K562 (cell line): ENCODE measurements around a stretch of chr3.

GRCh38 chr3:71066690-71067491 is 516.6 kb downstream of the FOXP1 start:
- RAMPAGE, long total RNA, result no peak
- RRBS, result no CpG with 5 or more reads among the region's 4 CpGs
PRO-cap:
- standard, result no peak
- CoPRO, capped RNA only, 2 experiments, result no peak in any of the 2 experiments
- CoPRO, capped and uncapped RNA, 2 experiments, result no peak in any of the 2 experiments
- CoPRO, uncapped RNA only, 2 experiments, result no peak in any of the 2 experiments
CAGE:
- cytosol, long polyA plus RNA, result no peak
- long polyA plus RNA, result no peak
- nucleolus, long total RNA, result no peak
- nucleus, long polyA plus RNA, result no peak

DNA sequence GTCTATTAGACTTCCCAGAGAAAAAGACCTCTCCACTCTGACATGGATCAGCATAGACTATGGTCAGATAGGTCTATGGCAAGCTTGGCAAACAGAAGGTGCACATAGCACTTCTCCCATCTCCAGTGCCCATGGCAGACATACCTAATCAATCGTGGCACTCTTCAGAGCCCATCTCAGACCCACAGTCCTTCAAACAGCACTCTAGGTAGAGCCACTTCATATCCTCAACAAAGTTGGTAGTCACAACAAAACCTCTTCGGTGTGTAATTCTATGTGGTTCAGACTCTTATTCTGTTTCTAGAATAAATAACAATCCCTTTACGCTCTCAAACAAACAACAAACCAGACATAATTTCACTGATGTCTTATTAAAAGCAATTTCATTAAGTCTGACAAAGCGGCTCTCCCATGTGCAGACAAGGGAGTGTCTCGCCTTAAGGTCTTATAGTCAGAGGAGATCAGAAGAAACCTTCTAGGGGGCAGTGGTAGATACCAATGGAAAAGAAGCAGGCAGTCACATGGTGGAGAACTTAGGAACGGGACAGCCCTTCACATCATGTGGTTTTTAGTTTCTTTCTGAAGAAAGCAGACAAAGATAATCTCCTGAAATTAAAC is 483.4 kb downstream of the FOXP1 start:
- RAMPAGE, long total RNA, result no peak
- RRBS, result no CpG with 5 or more reads among the region's 6 CpGs
PRO-cap:
- standard, result no peak
- CoPRO, capped RNA only, 2 experiments, result no peak in any of the 2 experiments
- CoPRO, capped and uncapped RNA, 2 experiments, result no peak in any of the 2 experiments
- CoPRO, uncapped RNA only, 2 experiments, result no peak in any of the 2 experiments
CAGE:
- cytosol, long polyA plus RNA, result no peak
- long polyA plus RNA, result no peak
- nucleolus, long total RNA, result no peak
- nucleus, long polyA plus RNA, result no peak

- RAMPAGE, long total RNA, result no peak
- RRBS, result no CpG with 5 or more reads among the region's 6 CpGs
PRO-cap:
- standard, result unidirectional peak, plus-strand start at chr3:71129081
- CoPRO, capped RNA only, 2 experiments, result no peak in any of the 2 experiments
- CoPRO, capped and uncapped RNA, 2 experiments, result no peak in any of the 2 experiments
- CoPRO, uncapped RNA only, 2 experiments, result no peak in any of the 2 experiments
CAGE:
- cytosol, long polyA plus RNA, result no peak
- long polyA plus RNA, result no peak
- nucleolus, long total RNA, result no peak
- nucleus, long polyA plus RNA, result no peak
These were observed 454.6 kb downstream of the FOXP1 start for GRCh38 chr3:71128822-71129457.

GRCh38 chr3:71208700-71209320 is 374.7 kb downstream of the FOXP1 start:
- RAMPAGE, long total RNA, result no peak
- RRBS, result no CpG with 5 or more reads among the region's 4 CpGs
PRO-cap:
- standard, result no peak
- CoPRO, capped RNA only, 2 experiments, result no peak in any of the 2 experiments
- CoPRO, capped and uncapped RNA, 2 experiments, result no peak in any of the 2 experiments
- CoPRO, uncapped RNA only, 2 experiments, result no peak in any of the 2 experiments
CAGE:
- cytosol, long polyA plus RNA, result no peak
- long polyA plus RNA, result no peak
- nucleolus, long total RNA, result no peak
- nucleus, long polyA plus RNA, result no peak

DNA sequence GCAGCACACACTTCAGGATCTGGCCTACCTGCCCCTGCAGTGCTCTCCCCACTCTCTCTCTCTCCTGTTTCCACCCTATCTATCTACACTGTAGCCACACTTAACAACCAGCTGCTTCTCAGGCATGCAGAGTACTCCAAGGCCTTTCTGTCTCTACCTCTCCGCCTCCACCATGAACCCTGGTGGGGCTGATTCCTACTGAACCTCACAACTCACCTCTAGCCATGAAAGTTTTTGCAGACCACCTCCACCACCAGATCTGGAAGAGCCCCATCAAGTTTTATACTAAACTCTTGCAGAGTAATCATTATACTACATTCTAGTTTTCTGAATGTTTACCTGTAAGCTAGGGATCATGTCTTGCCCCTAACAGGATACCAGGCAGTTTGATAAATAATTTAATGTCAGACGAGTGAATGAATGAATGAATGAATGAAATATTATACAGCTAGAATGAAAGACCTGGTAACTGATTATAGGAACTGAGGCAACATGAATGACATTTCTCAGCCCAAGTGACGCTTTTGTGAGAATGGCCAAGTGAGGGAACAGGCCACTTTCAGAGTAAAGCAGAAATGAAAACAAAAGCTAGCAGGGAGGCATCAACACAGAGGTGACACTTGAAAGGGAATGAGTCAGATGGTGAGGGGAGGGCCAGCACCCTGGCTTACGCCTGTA is 363.6 kb downstream of the FOXP1 start:
- RAMPAGE, long total RNA, result no peak
- RRBS, result no CpG with 5 or more reads among the region's 4 CpGs
PRO-cap:
- standard, result no peak
- CoPRO, capped RNA only, 2 experiments, result no peak in any of the 2 experiments
- CoPRO, capped and uncapped RNA, 2 experiments, result no peak in any of the 2 experiments
- CoPRO, uncapped RNA only, 2 experiments, result no peak in any of the 2 experiments
CAGE:
- cytosol, long polyA plus RNA, result no peak
- long polyA plus RNA, result no peak
- nucleolus, long total RNA, result no peak
- nucleus, long polyA plus RNA, result no peak

- RAMPAGE, long total RNA, result no peak
- RRBS, result no CpG with 5 or more reads among the region's 4 CpGs
PRO-cap:
- standard, result no peak
- CoPRO, capped RNA only, 2 experiments, result no peak in any of the 2 experiments
- CoPRO, capped and uncapped RNA, 2 experiments, result no peak in any of the 2 experiments
- CoPRO, uncapped RNA only, 2 experiments, result no peak in any of the 2 experiments
CAGE:
- cytosol, long polyA plus RNA, result no peak
- long polyA plus RNA, result no peak
- nucleolus, long total RNA, result no peak
- nucleus, long polyA plus RNA, result no peak
These were observed 329.3 kb downstream of the FOXP1 start for GRCh38 chr3:71254079-71254786.

DNA sequence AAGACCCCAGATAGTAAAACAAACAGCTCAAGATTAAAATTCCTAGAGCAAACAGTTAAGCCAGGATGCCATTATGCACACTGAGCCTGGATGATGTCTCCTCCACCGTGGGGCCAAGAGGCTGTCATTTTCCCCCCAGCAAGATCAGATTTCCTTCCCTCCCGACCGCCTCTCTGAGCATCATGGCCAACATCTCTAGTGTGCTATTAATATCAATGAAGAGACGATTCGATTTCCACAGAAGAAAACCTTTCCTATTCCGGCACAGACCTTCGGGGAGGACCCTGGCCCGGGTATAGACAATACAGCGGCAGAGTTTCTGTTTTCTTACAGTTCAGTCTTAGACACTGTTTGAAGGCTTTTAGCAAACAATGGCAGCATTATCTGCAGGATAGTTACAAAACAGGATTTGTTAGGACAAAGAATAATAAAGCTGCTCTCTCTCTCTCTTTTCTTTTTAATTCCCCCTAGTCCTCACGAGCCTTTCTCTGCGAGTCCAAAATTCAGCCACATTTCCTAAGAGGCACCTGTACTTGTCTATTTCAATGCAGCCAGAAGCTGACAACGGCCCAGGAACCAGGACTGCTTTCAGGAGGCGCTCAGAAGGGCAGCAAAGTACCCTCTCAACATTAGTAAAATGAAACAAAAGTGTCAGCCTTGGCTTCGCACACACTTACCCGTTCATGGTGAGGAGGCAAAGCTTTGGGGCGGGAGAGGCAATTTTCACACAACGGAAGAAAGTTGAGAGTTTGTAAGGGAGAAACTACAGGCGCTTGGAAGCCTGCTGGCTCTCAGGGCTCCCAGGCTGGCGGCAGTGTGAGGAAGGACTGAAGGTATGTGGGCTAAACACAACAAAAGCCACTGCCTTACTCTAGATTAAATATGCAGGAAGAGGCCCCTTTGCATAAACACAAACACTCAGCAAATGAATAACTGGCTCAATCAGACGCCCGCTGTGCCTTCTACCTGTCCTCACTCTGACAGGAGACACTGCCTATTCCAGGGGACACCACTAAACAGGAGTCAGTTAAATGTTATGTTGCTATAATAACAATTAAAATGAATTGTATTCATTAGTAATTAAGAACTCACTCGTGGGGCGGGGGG is 278.0 kb downstream of the FOXP1 start:
- RAMPAGE, long total RNA, result no peak
- RRBS, result no CpG with 5 or more reads among the region's 23 CpGs
PRO-cap:
- standard, result no peak
- CoPRO, capped RNA only, 2 experiments, result no peak in any of the 2 experiments
- CoPRO, capped and uncapped RNA, 2 experiments, result no peak in any of the 2 experiments
- CoPRO, uncapped RNA only, 2 experiments, result no peak in any of the 2 experiments
CAGE:
- cytosol, long polyA plus RNA, result no peak
- long polyA plus RNA, result no peak
- nucleolus, long total RNA, result no peak
- nucleus, long polyA plus RNA, result no peak

GRCh38 chr3:71372291-71372810 is 211.2 kb downstream of the FOXP1 start:
- RAMPAGE, long total RNA, result no peak
- RRBS, result no CpG with 5 or more reads among the region's 8 CpGs
PRO-cap:
- standard, result no peak
- CoPRO, capped RNA only, 2 experiments, result no peak in any of the 2 experiments
- CoPRO, capped and uncapped RNA, 2 experiments, result no peak in any of the 2 experiments
- CoPRO, uncapped RNA only, 2 experiments, result no peak in any of the 2 experiments
CAGE:
- cytosol, long polyA plus RNA, result no peak
- long polyA plus RNA, result no peak
- nucleolus, long total RNA, result no peak
- nucleus, long polyA plus RNA, result no peak

- RAMPAGE, long total RNA, result no peak
- RRBS, result no CpG with 5 or more reads among the region's 11 CpGs
PRO-cap:
- standard, result no peak
- CoPRO, capped RNA only, 2 experiments, result no peak in any of the 2 experiments
- CoPRO, capped and uncapped RNA, 2 experiments, result no peak in any of the 2 experiments
- CoPRO, uncapped RNA only, 2 experiments, result no peak in any of the 2 experiments
CAGE:
- cytosol, long polyA plus RNA, result no peak
- long polyA plus RNA, result no peak
- nucleolus, long total RNA, result no peak
- nucleus, long polyA plus RNA, result no peak
These were observed 192.0 kb downstream of the FOXP1 start for GRCh38 chr3:71391209-71392195.

DNA sequence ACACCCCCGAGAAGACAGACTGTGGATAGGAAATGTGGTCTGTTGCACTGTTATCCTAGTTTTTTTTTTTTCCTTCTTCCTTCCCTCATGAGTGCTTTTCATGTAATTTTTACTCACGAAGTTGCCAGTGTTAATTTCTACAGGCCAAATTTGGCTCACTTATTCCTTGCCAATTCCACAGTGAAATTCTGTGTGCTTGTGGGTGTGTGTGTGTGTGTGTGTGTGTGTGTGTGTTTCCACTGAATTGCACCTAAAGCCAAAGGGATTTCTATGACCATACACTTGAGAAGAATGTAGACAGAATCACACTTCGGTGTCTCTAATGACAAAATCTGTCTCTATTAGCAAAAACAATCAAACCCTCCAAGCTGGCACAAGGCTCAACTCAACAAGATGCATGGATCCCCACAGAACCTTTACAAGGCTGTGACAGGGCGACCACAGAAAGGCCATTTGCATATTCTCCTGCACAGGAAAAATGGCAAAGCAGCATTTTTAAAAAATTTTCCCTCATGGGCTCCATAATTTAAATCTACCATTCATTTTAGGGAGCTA is 165.5 kb downstream of the FOXP1 start:
- RAMPAGE, long total RNA, result no peak
- RRBS, result no CpG with 5 or more reads among the region's 4 CpGs
PRO-cap:
- standard, result no peak
- CoPRO, capped RNA only, 2 experiments, result no peak in any of the 2 experiments
- CoPRO, capped and uncapped RNA, 2 experiments, result no peak in any of the 2 experiments
- CoPRO, uncapped RNA only, 2 experiments, result no peak in any of the 2 experiments
CAGE:
- cytosol, long polyA plus RNA, result no peak
- long polyA plus RNA, result no peak
- nucleolus, long total RNA, result no peak
- nucleus, long polyA plus RNA, result no peak

DNA sequence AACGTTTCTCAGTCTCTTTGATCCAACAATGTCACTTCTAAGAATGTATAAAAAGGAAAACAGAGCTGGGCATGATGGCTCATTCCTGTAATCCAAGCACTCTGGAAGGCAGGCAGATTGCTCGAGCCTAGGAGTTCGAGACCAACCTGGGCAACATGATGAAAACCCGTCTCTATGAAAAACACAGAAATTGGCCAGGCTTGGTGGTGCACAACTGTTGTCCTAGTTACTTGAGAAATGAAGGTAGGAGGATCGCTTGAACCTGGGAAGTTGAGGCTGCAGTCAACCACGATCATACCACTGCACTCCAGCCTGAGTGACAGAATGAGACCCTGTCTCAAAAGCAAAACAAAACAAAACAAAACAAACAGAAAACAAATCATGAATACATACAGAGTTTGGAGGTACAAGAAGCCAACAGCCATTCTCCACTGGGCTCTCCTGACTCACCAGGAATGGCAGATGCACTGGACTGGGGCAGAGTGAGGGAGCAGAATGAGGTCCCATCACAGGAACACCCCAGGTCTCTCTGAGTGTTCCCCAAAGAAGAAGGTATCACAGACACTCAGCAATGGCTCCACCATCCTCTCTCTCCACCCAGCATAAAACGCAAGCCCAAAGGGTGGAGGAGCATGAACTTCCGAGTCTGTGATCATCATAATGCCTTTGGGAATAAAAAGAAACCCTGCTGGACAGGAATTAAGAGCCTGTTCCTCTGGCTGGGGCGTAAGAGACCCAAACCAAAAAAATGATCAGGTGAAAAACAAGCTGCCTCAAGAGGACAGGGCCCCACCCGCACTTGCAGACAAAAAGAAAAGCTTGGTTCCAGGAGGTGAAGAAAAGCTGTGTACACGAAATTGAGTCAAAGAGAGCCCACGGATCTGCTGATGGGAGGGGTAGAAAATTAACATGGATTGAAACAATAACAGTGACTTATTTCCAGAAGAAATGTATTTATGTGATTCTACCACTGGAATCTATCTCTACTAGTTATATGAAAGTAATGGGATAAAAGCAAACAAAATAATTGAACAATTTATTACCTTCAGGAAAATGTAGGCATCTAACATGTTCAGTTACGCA is 146.1 kb downstream of the FOXP1 start:
- RAMPAGE, long total RNA, result no peak
- RRBS, result no CpG with 5 or more reads among the region's 13 CpGs
PRO-cap:
- standard, result no peak
- CoPRO, capped RNA only, 2 experiments, result no peak in any of the 2 experiments
- CoPRO, capped and uncapped RNA, 2 experiments, result no peak in any of the 2 experiments
- CoPRO, uncapped RNA only, 2 experiments, result no peak in any of the 2 experiments
CAGE:
- cytosol, long polyA plus RNA, result no peak
- long polyA plus RNA, result no peak
- nucleolus, long total RNA, result no peak
- nucleus, long polyA plus RNA, result no peak

- RAMPAGE, long total RNA, result no peak
- RRBS, result no CpG with 5 or more reads among the region's 6 CpGs
PRO-cap:
- standard, result no peak
- CoPRO, capped RNA only, 2 experiments, result no peak in any of the 2 experiments
- CoPRO, capped and uncapped RNA, 2 experiments, result no peak in any of the 2 experiments
- CoPRO, uncapped RNA only, 2 experiments, result no peak in any of the 2 experiments
CAGE:
- cytosol, long polyA plus RNA, result no peak
- long polyA plus RNA, result no peak
- nucleolus, long total RNA, result no peak
- nucleus, long polyA plus RNA, result no peak
These were observed 118.3 kb downstream of the FOXP1 start for GRCh38 chr3:71465255-71465662.

DNA sequence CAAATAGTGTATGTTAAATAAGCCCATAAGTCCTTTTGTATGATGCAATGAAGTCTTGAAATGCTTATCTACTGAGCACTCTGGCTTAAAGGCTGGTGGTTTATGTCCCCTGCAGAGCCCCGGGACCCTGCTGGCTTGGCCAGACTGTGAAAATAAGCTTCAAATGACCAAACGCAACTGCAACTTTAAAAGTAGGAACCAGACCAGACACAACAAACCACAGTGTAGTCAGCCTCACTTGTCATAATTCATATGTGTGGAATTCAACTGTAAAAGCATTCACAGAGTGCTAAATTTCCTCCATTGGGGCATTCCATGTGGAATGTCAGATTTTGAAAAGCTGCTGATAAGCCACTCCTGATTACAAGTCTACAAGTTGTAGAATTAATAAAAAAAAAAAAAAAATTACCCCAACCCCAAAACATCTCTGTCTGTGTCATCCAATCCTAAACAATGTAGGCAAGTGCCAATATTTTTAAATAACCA is 72.4 kb downstream of the FOXP1 start:
- RAMPAGE, long total RNA, result no peak
- RRBS, result no CpG with 5 or more reads among the region's 2 CpGs
PRO-cap:
- standard, result no peak
- CoPRO, capped RNA only, 2 experiments, result no peak in any of the 2 experiments
- CoPRO, capped and uncapped RNA, 2 experiments, result no peak in any of the 2 experiments
- CoPRO, uncapped RNA only, 2 experiments, result no peak in any of the 2 experiments
CAGE:
- cytosol, long polyA plus RNA, result no peak
- long polyA plus RNA, result no peak
- nucleolus, long total RNA, result no peak
- nucleus, long polyA plus RNA, result no peak

DNA sequence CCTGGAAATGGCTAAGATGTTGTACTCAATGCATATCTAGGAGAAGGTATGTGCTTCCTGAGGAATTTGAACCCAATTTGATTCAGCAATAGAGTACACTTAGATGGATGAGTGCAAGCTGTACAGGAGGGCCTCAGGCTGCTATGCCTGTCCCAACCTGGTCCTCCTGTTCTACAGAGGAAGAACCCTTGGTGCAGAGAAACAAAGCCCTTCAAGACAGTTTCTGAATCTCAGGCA is 15.4 kb downstream of the FOXP1 start:
- RAMPAGE, long total RNA, result no peak
PRO-cap:
- standard, result no peak
- CoPRO, capped RNA only, 2 experiments, result no peak in any of the 2 experiments
- CoPRO, capped and uncapped RNA, 2 experiments, result no peak in any of the 2 experiments
- CoPRO, uncapped RNA only, 2 experiments, result no peak in any of the 2 experiments
CAGE:
- cytosol, long polyA plus RNA, result no peak
- long polyA plus RNA, result no peak
- nucleolus, long total RNA, result no peak
- nucleus, long polyA plus RNA, result no peak

DNA sequence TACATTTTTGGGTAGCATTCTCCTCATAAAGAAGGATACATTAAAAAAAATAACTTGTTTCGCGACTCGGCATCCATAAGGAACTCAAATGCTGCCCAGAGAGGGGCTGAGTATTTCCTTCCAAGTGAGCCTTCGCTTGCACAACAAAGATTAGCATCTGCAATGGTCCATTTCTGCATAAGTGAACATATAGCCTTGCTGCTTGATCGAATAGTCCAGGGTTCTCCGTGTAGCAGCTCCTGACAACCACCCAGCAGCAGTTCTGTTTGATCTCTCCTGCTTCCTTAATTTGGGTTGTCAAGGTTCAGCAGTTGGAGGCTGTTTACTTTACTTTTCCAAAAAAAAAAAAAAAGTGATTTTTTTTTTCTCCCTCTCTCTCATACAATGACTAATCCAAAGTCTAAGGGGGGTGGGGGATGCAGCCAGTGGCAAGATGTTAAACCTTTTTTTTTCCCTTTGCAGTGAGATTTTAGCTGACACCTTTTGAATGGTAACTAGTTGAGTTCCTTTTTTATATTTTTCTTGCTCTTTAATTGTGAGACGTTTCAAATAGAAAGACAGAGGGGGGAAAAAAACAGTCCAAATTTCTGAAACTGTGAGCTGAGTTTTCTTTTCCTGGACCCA is 3.6 kb downstream of the FOXP1 start:
- RAMPAGE, long total RNA, result no peak
- RRBS, result no CpG with 5 or more reads among the region's 7 CpGs
PRO-cap:
- standard, result bidirectional peak, plus-strand start at position 218 of the sequence, minus-strand start at position 77 of the sequence
- CoPRO, capped RNA only, 2 experiments, result peak in 1 of 2 experiments; most common plus-strand start position 465 of the sequence (in 1); most common minus-strand start position 278 of the sequence (in 1)
- CoPRO, capped and uncapped RNA, 2 experiments, result no peak in any of the 2 experiments
- CoPRO, uncapped RNA only, 2 experiments, result no peak in any of the 2 experiments
CAGE:
- cytosol, long polyA plus RNA, result no peak
- long polyA plus RNA, result no peak
- nucleolus, long total RNA, result no peak
- nucleus, long polyA plus RNA, result no peak

- RAMPAGE, long total RNA, result no peak
- RRBS, result no CpG with 5 or more reads among the region's 10 CpGs
PRO-cap:
- standard, result no peak
- CoPRO, capped RNA only, 2 experiments, result no peak in any of the 2 experiments
- CoPRO, capped and uncapped RNA, 2 experiments, result no peak in any of the 2 experiments
- CoPRO, uncapped RNA only, 2 experiments, result no peak in any of the 2 experiments
CAGE:
- cytosol, long polyA plus RNA, result no peak
- long polyA plus RNA, result no peak
- nucleolus, long total RNA, result no peak
- nucleus, long polyA plus RNA, result no peak
These were observed 1.5 kb downstream of the GPR27 start for GRCh38 chr3:71755224-71755557.

GRCh38 chr3:72099975-72101236 is 315.5 kb upstream of the PROK2 start:
- RAMPAGE, long total RNA, result no peak
- RRBS, result 29% methylated on average over 3 of the region's 43 CpGs
PRO-cap:
- standard, result no peak
- CoPRO, capped RNA only, 2 experiments, result no peak in any of the 2 experiments
- CoPRO, capped and uncapped RNA, 2 experiments, result no peak in any of the 2 experiments
- CoPRO, uncapped RNA only, 2 experiments, result no peak in any of the 2 experiments
CAGE:
- cytosol, long polyA plus RNA, result no peak
- long polyA plus RNA, result no peak
- nucleolus, long total RNA, result no peak
- nucleus, long polyA plus RNA, result no peak